Placental epithelial cell (primary cell): ENCODE results near the gene DNAJC5.

DNA sequence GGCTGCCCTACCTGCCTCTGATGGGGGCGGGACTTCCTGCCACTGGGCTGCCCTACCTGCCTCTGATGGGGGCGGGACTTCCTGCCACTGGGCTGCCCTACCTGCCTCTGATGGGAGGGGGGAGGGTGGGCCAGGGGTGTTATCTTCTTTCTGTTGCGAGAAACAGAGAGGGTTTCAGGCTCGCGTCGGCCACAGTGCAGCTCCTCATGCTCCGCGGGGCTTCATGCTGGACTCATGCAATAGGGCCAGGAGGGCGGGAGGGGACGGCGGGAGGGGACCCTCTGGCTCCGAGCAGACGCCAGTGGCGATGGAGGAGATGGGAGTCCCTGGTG, 48.7 kb upstream of the CHRNA4 start:
- CAGE, long polyA plus RNA = no peak

DNA sequence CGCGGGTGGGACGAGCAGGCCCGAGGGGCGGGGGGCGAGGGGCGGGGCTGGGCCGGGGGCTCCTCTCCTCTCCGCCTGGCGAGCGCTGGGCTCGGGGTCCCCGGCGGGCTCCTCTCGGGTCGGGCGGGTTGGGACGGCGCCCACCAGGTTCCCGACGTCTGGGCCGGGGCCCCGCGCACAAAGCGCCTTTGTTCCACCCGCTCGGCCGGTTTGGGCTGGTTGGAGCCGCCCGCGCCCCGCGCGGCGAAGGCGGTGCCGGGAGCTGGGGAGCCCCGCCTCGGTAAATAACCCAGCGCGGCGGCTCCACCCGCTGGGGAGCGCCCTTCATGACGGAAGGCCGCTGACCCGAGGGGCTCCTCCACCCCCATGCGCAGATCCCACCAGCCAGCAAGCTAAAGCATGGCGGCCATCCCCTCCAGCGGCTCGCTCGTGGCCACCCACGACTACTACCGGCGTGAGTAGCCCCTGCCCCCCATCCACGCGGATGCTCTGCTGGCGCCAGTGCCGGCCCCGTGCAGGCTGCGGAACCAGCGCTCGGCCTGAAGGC, 418 bp downstream of the PPDPF start:
- CAGE, long polyA plus RNA = no peak

DNA sequence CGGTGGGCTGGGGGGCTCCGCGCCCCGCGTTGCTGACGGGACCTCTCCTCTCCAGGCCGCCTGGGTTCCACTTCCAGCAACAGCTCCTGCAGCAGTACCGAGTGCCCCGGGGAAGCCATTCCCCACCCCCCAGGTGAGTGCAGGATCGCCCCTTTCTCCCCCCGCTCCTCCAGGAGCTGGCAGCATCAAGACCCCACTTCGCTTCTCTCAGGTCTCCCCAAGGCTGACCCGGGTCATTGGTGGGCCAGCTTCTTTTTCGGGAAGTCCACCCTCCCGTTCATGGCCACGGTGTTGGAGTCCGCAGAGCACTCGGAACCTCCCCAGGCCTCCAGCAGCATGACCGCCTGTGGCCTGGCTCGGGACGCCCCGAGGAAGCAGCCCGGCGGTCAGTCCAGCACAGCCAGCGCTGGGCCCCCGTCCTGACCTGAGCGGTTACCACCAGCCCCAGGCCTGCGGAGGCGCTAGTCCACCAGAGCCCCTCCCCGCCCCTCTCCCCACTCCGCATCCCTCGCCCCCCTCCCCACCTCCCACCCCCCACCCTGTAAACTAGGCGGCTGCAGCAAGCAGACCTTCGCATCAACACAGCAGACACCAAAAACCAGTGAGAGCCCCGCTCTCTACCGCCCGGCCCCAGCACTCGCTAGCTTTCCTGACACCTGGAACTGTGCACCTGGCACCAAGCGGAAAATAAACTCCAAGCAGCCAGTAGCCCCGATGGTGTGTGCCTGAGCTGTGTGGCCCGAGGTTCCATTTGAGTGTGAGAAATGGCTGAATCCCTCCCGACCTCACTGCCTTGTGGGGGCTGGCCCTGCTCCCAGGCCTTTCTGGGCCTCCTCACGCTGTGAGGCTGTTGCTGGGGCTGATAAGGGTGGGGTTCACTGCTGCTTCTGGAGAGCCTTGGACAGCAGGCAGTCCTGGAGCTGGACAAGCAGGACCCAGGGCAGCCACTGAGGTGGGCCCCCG, 1.2 kb downstream of the PPDPF start:
- CAGE, long polyA plus RNA = no peak

GRCh38 chr20:63532230-63532911, 4.8 kb downstream of the PTK6 start:
- CAGE, long polyA plus RNA = no peak

DNA sequence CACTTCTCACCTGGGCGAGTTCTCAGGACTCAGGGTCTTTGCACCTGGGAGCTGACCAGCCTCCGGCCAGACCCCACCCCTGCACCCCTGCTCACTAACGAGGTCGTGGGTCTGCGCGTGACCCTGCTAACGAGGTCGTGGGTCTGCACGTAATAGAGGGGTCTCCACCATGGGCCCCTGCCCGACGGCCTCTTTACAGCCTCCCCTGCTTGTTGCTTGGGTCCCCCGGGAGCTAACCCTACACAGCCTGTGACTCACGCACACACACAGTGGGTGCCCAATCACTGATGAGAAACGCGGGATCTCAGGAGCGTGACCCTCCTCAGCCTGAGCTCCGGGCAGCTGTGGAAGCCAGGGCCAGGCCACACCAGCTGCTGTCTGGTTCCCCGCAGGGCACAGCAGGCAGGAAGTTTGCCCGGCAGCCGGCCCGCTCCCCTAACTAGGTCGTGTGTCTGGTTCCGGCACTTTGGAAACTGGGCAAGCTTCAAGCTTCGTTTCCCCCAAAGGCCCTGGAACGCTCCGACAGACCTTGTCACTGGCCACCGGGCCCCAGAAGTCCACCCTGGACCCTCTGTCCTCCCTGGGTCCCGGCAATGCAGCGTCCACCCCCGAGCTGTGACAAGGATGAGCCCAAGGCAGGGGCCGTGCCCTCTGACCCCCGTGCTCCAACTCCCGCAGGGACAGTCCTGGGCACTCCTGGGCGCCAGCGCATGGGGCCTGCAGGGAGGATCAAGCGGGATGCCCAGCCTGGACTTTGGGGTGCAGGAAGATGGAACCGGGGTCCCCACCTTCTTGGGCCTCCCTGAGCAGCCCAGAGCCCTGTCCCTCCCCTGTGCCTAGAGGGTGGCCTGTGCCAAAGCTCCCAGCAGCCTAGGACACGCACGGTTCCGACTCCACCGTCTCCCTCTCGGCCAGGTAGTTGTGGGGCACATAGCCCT, 705 bp downstream of the PTK6 start:
- CAGE, long polyA plus RNA = no peak

GRCh38 chr20:63538528-63539077, 1.4 kb upstream of the PTK6 start:
- CAGE, long polyA plus RNA = no peak

DNA sequence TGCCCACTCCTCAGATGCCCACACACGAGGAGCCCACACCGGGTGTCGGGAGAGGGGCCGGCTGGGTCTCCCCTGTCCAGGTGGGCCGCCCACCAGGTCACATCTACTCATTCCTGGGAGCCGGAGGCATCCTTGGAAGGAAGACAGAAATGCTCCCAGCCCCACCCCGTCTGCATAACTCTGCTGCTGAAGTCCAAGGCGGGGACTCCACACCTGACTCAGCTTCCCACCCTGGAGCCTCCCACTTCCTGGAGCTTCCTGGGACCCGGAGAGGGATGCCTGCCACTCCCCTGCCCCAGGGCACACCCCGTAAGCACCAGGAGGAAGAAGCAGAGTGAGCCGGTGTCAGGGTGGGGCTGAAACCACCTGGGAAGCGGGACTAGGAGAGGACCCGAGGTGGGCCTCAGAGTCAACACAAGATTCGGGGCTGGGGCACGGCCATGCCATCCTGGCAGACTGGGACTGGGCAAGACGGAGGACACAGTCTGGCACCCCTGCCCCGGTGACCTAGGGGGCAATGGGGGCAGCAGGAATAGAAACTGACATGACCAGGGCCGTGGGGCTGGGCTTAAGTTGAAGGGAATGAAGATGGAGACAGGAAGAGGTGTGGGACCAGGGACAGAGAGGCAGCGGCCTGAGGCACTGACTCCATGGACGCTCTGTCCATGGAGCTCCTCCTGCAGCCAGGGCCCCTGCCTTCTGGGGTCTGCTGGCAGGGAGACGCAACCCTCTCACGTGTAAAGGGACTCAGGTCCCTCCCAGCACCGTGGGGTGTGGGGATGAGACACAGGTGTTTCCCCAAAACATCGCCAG, 2.3 kb downstream of the SRMS start:
- CAGE, long polyA plus RNA = no peak

- CAGE, long polyA plus RNA = no peak
Observed at GRCh38 chr20:63554328-63555080, 545 bp downstream of the FNDC11 start.

DNA sequence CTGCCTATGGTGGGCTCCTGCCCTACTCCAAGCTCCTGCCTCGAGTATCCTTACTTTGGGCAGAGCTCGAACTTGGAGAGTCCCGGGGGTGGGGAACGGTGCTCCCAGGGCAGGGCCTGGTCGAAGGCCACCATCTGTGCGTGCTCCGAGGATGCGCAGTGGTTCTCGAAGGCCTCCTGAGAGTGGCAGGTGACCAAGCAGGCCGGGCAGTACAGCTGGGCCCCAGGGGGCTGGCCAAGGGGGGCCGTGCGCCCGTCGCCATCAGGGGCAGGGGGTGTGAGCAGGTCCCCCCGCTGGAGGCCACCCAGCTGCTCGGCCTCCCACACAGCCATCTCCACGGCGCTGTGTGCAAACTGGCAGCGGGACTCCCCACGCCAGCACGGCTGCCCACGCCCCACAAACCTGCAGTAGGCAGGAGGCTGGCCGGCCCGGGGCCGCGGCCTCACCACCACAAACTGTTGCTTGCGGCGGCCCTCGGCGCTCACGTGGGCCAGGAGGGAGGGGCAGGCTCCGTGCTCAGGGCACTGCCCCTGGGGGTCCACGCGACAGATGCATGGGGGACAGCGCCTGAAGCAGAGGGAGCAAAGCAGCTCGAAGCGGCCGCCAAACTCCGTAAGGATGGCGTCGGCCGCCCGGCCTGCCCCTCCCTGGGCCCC, 1.9 kb downstream of the HELZ2 start:
- CAGE, long polyA plus RNA = no peak

DNA sequence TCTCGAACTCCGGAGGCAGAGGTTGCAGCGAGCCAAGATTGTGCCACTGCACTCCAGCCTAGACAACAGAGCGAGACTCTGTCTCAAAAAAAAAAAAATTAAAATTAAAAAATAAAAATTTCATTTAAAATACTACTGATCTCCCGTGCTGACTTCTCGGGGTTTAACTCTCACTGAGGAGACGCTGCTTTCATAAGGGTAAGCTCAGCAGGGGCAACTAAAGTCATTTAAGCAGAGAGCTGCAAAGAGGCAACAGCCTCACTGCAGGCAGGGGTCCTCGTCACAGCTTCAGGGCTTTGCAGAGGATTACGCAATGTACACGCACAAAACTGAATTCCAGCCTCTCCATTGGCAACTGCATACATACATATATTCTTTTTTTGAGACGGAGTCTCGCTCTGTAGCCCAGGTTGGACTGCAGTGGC, 2.5 kb downstream of the GMEB2 start:
- CAGE, long polyA plus RNA = no peak

GRCh38 chr20:63686298-63687397, 9.8 kb upstream of the TNFRSF6B start:
- CAGE, long polyA plus RNA = no peak

DNA sequence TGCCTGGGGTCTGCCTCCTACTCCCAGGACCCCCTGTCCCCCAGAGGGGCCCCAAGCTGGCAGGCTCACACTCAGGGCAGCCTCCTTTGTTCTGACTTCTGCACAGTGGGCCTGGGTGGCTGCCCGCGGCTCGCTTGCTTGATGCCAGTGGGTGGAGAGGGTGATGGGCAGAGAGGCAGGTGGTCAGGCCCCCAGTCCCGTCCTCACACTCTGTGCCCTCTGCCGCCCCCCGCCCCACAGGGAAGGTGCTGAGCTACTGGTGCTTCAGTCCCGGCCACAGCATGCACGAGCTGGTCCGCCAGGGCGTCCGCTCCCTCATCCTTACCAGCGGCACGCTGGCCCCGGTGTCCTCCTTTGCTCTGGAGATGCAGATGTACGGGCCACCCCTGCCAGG, 9.1 kb upstream of the TNFRSF6B start:
- CAGE, long polyA plus RNA = no peak

- CAGE, long polyA plus RNA = no peak
Observed at GRCh38 chr20:63694397-63695080, 1.9 kb upstream of the TNFRSF6B start.

DNA sequence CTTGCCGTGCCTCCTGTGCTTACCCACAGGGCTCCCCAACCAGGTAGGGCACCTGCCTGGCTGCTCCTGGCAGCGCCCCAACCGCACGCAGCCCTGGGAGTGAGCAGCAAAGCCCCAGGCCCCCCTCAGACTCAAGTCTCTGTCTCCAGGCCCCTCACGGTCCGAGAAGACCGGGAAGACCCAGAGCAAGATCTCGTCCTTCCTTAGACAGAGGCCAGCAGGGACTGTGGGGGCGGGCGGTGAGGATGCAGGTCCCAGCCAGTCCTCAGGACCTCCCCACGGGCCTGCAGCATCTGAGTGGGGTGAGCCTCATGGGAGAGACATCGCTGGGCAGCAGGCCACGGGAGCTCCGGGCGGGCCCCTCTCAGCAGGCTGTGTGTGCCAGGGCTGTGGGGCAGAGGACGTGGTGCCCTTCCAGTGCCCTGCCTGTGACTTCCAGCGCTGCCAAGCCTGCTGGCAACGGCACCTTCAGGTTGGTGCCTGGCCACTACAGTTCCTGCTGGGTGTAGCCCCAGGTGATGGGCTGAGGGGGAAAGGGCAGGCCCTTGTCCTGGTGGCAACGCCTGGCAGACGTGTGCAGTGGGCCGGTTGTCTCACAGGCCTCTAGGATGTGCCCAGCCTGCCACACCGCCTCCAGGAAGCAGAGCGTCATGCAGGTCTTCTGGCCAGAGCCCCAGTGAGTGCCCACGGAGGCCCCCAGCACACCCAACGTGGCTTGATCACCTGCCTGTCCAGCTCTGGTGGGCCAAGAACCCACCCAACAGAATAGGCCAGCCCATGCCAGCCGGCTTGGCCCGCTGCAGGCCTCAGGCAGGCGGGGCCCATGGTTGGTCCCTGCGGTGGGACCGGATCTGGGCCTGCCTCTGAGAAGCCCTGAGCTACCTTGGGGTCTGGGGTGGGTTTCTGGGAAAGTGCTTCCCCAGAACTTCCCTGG, 1.0 kb upstream of the TNFRSF6B start:
- CAGE, long polyA plus RNA = no peak

GRCh38 chr20:63704081-63704807, 3.5 kb downstream of the ARFRP1 start:
- CAGE, long polyA plus RNA = no peak

DNA sequence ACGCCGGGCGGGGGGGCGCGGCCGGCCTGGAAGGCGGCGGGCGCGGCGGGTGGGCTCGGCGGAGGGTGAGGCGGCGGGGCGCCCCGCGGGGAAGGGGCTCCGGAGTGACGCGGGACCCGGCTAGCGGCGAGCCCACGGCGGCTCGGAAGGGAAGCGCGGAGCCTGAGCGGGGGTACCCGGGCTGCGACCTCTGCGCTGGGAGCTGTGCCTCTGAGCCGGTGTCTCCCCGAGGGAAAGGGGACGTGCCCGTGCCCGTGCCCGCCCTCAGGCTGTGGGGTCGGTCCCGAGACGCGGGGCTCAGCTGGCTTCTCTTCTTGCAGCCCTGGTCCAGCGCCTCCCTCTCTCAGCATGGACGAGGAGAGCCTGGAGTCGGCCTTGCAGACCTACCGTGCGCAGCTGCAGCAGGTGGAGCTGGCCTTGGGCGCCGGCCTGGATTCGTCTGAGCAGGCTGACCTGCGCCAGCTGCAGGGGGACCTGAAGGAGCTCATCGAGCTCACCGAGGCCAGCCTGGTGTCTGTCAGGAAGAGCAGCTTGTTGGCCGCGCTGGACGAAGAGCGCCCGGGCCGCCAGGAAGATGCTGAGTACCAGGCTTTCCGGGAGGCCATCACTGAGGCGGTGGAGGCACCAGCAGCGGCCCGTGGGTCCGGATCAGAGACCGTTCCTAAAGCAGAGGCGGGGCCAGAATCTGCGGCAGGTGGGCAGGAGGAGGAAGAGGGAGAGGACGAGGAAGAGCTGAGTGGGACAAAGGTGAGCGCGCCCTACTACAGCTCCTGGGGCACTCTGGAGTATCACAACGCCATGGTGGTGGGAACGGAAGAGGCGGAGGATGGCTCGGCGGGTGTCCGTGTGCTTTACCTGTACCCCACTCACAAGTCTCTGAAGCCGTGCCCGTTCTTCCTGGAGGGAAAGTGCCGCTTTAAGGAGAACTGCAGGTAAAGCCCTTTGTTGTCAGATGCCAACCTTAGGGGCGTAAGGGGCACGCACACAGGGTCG, 690 bp downstream of the ZGPAT start:
- CAGE, long polyA plus RNA = no peak

- CAGE, long polyA plus RNA = no peak
Observed at GRCh38 chr20:63847438-63848576, 13.5 kb upstream of the ABHD16B start.

DNA sequence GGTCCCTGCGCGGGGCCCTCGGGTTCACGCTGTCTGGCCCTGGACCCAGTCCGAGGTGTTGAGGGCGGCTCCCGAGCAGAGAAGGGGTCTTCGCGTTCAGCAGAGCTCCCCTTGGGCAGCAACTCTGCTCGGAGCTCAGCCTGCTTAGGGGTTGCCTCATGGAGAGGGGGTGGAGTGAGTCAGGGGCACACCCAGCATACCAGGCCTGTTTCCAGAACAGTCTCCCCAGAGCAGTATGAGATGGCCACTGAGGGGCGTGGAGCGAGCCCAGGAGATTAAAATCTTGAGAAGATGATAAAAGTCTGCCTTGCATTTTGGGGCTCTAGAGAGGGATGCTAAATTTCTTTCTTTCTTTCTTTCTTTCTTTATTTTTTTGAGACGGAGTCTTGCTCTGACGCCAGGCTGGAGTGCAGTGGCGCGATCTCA, 692 bp downstream of the TPD52L2 start:
- CAGE, long polyA plus RNA = no peak

GRCh38 chr20:63894827-63895714, at the start of gene DNAJC5:
DNAJC5 (plus strand) TSS chr20:63895126.
- CAGE, long polyA plus RNA = no peak

DNA sequence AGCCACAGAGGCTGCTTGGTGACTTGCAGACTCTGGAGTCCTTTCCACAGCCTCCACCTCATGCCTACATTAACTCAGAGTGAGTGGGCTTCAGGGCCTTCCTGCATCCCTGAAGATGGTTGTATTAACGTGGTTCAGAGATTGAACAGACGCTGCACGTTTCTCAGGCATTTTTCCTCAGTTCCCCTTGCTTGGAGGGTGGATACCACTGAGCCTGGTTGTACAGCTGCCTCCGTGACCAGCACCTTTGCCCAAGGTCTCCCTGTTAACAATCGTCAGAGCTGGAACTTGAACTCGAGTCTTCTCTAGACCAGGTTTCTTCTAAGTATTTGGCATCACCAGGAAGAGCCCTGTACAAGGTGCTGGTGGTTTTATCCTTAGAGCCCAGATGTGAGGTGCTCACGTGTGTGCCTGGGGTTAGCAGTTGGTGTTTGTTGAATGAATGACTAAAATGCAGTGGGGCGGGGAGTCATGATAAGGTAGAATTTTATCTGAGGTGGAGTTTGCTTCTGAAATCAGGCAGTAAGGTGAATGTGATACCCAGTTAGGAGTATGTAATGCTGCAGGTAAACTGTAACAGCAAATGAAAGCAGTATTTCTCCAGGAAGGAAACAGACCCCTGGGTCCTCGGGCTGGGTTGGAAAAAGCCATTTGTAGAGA, 3.0 kb downstream of the DNAJC5 start:
- CAGE, long polyA plus RNA = no peak